Ishikawa (cell line): Measurements from ENCODE around the genes GIGYF2 and ATG16L1.

GRCh38 chr2:231611349-231611674, 18.6 kb downstream of the TEX44 start:
- RRBS = no CpG with 5 or more reads among the region's 7 CpGs

DNA sequence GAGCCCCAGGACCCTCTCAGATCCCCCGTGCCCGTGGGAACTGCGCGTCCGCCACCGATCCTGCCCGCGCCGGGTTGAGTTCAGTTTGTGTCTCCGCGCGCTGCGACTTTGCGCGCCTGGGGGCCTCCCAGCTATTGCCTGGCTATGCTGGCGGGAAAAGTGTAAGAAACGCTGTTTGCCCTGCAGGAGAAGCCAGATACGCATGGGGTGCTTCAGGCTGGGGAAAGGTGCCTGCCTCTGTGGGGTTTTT, 22.4 kb downstream of the TEX44 start:
- RRBS = no CpG with 5 or more reads among the region's 18 CpGs

DNA sequence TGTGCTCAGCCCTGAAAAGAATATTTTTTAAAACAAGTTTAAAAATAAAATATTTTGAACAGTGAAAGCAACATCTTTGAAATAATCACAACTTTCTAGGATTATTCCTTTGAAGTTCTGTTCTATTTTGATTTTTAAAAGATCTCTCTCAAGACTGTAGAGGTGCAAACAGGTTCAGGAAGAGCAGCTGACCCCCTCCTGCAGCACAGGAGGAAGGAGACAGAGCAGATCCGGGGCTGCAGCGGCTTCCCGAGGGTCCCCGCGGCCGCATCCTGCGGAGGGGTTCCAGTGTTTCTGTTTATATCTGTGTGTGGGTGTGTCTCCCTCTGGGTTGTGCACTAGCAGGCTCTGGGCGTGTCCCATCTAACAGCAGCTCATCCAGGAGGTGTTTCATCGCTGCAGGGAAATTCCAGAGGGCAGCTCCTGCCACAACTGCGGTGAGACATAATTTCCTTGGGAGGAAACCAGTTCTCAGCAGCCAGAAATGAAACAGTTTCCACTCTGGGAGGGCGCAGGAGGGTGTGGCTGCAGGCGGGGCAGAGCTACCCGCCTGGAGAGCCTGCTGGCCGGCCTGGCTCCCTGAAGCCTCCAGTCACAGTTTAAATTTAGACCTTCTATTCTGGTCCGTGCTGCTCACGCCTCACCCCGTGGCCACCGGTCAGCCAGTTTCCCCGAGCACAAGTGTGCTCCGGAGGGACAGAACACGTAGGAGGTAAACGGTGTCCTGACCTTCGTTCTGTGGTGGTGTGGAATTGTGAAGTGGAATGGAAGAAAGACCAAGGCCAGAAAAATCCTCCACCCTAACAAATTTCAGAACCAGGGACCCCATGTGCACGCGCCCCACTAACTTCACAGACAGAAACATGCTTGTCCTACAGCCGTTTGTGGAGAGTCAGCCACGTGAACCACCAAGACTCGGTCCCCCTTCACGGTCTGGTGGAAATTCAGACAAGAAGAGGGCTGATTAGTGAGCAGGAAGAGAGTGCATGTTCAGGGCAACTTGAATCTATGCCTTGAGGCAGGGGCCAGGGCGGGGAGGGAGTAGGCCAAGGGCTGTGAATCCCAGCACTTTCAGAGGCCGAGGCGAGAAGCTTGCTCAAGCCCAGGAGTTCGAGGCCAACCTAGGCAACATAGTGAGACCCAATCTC, 50.1 kb downstream of the TEX44 start:
- RRBS = 1% methylated on average over 5 of the region's 33 CpGs

DNA sequence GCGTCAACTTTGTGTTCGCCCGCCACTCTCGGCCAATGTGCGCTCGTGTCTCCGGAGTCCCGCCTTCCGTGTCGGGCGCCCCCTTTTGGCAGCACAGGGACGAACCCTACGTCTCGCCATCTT, 1.4 kb upstream of the PTMA start:
- RRBS = 1% methylated on average over 5 of the region's 14 CpGs

- RRBS = 14% methylated on average over 2 of the region's 10 CpGs
Measured at GRCh38 chr2:231711129-231711544, 2.8 kb downstream of the PTMA start.

- RRBS = no CpG with 5 or more reads among the region's 8 CpGs
Measured at GRCh38 chr2:231985597-231986190, 24.2 kb downstream of the DIS3L2 start.

GRCh38 chr2:232444123-232444438, 11.9 kb upstream of the ALPI start:
- RRBS = no CpG with 5 or more reads among the region's 8 CpGs

DNA sequence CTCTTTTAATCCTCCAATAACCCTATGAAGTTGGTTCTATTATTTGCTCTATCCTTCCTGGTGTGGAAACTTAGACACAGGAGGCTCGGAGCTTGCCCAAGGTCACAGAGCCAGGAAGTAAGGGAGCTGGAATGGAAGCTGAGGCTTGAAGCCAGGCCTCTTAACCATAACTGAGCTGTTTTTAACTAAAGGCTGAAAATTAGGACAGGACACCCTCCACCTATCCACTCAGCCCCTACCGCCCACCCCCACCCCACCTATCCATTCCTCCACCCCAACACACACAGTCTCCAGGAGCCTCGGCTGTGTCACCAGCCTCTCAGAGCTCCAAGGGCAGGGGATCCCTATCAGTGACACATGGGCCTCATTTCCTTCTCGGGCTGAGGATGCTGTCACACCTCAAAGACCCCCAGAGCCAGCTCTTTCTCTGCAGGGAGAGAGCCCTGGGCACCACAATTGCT, 14.0 kb upstream of the ECEL1 start:
- RRBS = no CpG with 5 or more reads among the region's 4 CpGs

DNA sequence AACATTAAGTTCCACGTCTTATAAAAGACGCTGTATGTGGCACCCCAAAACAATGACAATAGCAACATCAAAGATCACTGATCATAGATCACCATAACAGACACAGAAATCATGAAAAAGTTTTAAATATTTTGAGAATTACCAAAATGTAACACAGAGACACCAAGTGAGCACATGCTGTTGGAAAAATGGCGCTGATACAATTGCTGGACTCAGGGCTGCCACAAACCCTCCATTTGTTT, 437 bp downstream of the TIGD1 start:
- RRBS = no CpG with 5 or more reads among the region's 3 CpGs

- RRBS = no CpG with 5 or more reads among the region's 7 CpGs
Measured at GRCh38 chr2:232592629-232593579, 40.5 kb upstream of the EFHD1 start.

- RRBS = no CpG with 5 or more reads among the region's 6 CpGs
Measured at GRCh38 chr2:232624191-232625159, 8.9 kb upstream of the EFHD1 start.

GRCh38 chr2:232696716-232697499, at the start of gene GIGYF2:
GIGYF2 (plus strand) TSS chr2:232697331.
- RRBS = 4% methylated on average over 20 of the region's 53 CpGs

GRCh38 chr2:232838270-232838993, 31.6 kb upstream of the SNORC start:
- RRBS = no CpG with 5 or more reads among the region's 3 CpGs

DNA sequence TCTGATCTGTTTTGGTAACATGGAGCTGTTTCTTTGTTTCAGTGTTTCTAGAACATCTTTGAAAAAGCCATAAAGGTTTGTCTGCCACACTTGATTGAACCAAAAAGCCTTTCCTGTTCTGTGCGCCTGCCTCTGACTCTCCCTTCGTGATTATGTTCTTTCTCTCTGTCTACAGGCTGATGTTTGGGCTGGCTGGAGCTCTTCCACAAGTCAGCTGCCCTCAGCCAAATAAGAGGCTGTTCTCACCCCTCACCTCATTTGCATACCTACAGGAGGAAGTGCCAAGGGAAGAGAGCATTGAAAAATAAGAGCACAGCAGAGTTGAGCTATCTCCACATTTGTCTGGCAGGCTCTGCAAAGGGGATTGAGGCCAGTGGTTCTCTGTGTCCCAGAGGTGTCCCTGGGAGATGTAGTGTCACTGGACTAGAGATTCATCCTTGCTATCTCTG, 15.8 kb downstream of the INPP5D start:
- RRBS = no CpG with 5 or more reads among the region's 2 CpGs

DNA sequence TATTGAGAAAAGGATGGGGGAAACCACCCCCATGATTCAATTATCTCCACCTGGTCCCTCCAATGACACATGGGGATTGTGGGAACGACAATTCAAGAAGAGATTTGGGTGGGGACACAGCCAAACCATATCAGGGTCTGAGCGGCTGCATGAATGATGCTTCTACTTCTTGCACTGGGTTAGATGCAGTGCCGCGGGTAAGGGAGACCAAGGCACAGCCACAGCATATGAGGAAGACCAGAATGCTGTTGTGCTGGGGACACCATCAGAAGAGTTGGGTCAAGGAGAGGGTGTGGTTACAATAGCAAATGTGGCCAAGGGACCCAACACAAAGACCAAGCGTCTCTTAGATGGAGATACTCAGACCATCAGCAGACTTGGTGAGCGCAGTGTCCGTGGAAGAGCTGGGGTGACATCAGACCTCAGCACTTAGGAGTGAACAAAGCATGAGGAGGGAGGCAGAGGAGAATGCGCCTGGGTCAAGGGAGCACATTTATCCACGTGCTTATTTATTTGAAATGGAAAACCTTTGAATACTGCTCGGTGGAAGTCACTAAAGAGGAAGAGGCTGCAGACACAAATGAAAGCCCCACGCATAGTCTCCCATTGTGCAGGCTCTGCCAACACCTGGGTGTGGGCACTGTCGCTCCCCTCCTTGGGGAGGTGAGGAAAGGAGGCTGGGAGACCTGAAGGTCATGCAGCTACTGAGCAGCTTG, 60.0 kb upstream of the ATG16L1 start:
- RRBS = no CpG with 5 or more reads among the region's 12 CpGs

GRCh38 chr2:233251177-233252240, at the start of gene ATG16L1:
ATG16L1 (plus strand) TSS chr2:233251673.
- RRBS = 2% methylated on average over 46 of the region's 78 CpGs

DNA sequence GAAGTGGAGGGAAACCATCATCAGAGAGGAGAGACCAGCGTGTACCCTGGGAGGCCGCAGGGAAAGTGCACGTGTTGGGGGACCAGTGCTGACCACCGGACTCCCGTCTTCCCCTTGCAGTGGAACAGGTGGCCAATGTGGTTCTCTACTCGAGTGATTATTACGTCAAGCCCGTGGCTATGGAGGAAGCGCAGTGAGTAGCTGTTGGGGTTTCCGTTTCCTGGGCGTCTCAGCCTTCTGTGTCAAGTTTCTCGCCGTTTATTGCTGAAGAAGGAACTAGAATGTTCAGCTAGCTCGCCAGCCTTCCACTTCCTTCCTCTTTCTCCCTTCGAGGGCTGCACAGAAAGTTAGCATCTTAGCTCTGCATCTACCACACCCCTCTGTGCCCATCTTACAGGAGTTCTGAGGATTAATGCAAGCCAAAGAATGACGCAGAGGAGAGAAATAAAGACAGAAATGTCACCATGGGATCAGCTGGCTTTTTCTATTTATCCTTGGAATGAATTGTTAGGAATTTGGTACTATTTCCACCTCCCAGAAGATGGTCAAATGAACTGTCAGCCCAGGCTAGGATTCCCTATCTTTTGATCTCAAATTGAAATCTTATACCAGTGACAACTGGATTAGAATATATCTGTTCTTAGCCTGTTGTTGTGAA, 22.6 kb upstream of the DGKD start:
- RRBS = no CpG with 5 or more reads among the region's 16 CpGs

- RRBS = no CpG with 5 or more reads among the region's 14 CpGs
Measured at GRCh38 chr2:233413543-233414684, 59.6 kb downstream of the DGKD start.

- RRBS = no CpG with 5 or more reads among the region's 12 CpGs
Measured at GRCh38 chr2:233423190-233423862, 69.0 kb downstream of the DGKD start.

DNA sequence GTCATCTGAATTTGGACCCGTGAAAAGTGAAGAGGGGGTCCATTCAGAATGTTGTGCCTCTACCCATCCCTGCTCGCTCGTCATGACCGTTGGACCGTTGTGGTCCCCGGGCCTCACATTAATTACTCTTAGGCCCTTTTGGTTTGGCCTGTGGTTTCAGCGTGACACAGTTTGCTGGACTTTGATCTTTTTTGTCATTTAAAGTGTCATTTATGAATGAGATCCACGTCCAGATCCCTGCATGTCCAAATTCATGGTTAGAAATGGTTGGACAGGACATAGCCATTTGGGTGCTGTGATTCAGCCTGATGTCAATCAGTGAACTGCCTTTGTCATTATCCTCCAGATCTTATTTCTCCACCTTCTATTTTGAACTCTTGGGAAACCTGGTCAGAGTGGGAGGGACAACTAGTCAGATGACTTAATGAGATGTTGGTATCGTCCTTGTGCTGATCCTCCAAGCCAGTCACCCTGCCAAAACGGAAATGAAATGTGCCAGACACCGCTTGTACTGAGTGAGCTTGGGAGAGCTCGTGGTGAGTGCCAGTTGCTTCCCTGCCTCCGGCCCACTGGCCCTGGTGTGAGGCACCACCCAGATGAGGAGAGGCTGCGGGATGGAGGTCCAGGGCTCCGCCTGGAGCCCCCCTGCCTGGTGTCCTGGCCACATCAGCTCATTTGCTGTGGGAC, 69.9 kb downstream of the DGKD start:
- RRBS = no CpG with 5 or more reads among the region's 15 CpGs